SJSA1 (cell line): Measurements from ENCODE around the genes OR2G2, OR1C1, OR2L3 and OR2L13.

DNA sequence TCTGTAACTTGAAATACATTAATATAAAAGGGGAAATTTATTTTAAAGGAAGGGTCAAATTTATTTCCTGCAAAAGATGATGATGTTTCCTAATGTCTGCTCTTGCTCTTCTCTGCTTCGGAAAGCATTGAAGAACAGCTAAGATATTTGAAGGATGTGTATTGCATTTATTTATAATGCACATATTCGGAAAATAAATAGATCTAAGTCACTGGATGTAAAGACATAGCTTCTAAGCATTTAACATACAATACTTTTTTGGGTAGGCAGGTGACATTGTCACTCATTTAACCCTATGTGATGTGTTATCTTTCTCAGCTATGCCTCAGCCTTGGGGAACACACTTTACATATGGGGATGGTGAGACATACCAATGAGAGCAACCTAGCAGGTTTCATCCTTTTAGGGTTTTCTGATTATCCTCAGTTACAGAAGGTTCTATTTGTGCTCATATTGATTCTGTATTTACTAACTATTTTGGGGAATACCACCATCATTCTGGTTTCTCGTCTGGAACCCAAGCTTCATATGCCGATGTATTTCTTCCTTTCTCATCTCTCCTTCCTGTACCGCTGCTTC, at the start of gene OR2G2:
Gene OR2G2 (plus strand): TSS at position 352 of the 579 bp plus-strand sequence.
- RAMPAGE, long total RNA, result no peak

GRCh38 chr1:247760467-247760851, at the start of gene OR1C1:
TSS of gene OR1C1 (minus strand) at chr1:247760556.
- RAMPAGE, long total RNA, result no peak

DNA sequence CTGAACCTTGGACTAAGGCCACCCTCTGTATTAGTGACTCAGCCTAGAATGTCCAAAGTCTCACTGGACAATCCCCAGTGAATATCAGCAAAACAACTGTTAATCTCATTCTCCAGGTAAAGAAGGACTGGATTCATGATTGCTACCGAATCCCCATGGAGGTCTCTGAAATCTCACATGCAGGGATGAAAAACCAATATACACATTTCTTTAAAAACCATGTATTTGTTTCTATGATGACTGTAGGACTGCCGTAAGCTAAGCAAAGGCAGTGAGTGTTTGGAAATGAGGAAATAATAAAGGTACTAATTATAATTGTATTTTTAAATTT, at the start of gene OR2L3:
Gene OR2L3 (plus strand): TSS at position 258 of the 331 bp plus-strand sequence.
- RAMPAGE, long total RNA, result no peak

GRCh38 chr1:248094760-248095265, at the start of gene OR2L13:
TSS of gene OR2L13 (plus strand) at chr1:248095184.
- RAMPAGE, long total RNA, result no peak

GRCh38 chr1:248792395-248792916, 33.3 kb downstream of the SH3BP5L start:
- RAMPAGE, long total RNA, result no peak

DNA sequence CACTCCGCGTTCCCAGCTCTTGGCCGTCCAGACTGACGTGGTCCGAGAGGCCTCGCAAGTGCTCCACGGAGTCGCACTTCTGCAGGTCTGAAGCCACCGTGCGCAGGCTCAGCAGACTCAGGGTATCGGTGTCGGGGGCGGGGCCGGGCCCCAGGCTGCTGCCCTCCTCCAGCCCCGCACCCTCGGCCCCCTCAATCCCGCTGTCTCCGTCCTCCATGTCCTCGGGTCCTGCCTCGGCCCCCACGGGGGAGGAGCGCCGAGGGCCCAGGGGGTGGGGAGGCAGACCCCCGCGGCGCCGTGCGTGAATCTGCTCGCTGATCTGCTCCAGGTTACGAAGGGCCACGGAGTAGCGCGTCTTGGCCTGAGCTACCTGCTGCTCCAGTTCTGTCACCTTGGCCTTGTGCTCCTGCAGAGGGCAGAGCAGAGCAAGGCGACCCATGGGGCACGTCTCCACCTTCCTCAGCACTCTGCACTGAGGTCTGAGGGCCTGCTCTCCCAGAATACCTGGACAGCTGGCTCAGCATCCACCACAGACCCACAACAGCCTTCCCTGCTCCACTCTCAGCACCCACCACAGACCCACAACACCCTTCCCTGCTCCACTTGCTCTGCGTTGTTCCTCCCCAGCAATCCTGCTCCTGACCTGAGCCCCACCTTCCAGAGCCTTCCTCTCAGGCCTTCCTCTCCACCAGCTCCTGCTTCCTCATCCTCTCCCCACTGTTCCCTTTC, 13.6 kb downstream of the SH3BP5L start:
- RAMPAGE, long total RNA, result no peak

DNA sequence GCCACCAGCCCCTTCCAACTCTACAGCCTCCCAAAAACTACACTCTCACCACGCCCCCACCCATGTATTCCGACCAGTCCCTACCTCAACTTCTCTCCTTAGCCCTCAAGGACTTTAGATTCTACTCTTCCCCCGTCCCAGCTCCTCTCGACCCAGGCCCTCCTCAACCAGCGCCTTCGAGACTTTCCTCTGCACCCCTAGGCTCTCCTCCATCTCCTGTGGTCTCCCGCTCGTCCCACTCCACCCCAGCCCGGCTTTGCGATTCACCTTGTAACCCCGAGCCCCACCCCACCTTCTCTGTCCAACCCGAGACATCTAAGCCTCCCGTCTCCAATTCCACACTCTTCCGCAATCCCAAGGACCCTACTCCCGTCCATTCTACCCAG, 304 bp downstream of the SH3BP5L start:
- RAMPAGE, long total RNA, result no peak